ENCODE measurements around a stretch of chr3.

DNA sequence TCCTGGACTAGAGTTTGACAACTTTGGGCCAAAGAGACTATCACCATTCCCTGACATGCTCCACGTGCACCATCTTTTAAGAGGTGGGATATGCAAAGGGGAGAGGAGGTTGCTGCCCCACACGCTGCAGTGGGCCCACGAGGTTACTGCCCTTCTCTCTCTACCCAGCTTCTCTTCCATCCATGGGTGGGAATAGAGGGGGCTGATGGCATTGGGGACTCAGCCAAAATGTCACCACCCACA, 354.0 kb upstream of the PROK2 start:
- PRO-cap: unidirectional peak, minus-strand start at position 173 of the sequence

DNA sequence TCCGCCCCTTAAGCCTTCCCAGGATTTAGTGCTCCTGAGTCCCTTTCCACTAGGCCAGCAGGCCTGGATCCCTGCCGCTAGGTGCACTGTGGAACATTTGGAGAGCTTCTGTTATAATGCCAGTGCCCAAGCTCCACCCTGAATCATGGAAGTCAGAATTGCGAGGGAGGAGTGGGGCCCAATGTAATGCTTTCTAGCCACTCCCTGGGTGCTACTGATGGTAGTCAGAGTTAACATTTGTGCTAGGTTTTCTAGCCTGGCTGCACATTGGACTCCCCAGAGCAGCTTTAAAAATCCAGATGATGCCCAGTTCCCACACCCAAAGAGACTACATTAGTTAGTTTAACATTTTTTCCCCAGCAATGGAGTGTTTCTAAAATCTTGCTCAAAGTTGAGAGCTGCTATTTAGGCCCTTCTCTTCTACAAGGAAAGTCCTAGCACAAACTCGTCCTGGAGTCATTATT, 366.6 kb upstream of the PROK2 start:
- PRO-cap: no peak

GRCh38 chr3:72171546-72171964, 386.6 kb upstream of the PROK2 start:
- PRO-cap: no peak

DNA sequence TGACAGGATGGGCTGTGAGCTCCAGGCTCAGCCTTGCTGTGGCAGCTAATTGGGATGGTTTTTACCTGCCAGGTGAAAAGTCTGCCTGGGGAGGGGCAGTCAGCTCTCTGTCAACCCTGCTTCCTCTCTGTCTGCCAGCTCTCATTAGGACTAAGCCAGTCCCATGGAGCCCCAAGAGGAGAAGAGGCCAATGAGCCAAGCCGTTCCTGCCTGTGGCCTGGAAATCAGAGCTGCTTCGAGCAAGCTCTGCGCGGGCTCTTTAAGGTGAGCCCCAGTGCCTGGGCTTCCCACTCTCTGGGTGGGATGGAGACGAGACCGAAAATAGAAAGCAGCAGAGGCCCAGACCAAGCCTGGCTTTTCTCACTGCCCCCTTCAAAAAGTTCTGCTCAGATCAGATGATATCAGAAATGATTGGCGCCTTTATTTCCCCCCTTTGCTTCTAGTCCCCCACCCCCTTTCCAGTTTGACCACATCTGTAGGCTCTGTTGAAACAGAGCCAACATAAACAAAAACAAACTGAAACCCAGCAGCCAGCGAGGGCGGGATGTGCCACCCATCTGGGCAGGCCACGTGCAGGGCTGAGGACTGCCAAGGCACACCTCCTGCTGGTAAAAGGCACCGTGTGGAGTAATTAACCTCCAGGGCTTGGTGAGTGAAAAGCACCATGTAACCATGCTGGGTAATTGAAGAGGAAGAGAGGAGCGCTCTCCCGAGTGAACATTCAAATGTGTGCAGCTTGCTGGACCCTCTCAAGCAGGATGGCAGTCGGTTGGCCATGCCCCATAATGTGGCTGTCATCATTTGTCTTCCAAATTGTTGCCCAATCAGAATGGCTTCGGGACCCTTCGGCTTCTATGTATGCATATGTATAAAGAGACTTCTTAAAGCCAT, 471.0 kb upstream of the PROK2 start:
- PRO-cap: bidirectional peak, plus-strand start at position 641 of the sequence, minus-strand start at position 461 of the sequence; unidirectional peak, minus-strand start at position 760 of the sequence

DNA sequence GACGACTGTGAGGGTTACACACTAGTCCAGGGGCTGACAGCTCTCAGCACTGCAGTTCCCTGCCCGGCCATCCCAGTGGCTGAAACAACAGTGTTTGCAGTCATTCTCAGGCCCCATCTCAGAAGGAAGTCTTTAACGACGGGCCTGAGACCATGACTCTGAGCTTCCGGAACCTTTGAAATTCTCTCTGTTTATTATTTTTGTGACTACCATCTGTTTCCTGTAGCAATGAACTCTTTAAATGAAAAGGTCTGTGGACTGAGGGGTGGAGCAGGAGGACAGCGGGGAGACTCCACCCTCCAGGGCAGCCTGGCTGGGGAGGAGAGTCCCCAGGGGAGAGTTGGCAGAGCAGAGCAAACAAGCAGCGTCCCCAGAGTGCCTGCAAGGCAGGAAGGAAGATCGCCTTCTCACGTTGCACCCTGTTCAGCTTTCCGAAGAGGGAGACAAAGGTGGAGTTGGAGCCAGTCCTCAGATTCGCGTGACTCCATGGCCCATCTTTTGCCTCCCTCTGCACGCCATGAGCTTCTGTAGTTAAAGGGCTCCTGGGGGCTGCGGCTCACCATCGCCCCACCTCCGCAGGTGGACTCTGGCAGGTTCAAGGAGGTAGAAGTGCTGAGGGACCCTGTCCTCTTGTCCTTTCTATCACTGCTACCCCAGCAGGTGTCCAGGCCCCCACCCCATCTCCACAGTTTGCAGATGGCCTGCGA, 525.7 kb upstream of the PROK2 start:
- PRO-cap: bidirectional peak, plus-strand start at position 373 of the sequence, minus-strand start at position 166 of the sequence

GRCh38 chr3:72405349-72406052, 442.7 kb downstream of the SHQ1 start:
- PRO-cap: no peak

DNA sequence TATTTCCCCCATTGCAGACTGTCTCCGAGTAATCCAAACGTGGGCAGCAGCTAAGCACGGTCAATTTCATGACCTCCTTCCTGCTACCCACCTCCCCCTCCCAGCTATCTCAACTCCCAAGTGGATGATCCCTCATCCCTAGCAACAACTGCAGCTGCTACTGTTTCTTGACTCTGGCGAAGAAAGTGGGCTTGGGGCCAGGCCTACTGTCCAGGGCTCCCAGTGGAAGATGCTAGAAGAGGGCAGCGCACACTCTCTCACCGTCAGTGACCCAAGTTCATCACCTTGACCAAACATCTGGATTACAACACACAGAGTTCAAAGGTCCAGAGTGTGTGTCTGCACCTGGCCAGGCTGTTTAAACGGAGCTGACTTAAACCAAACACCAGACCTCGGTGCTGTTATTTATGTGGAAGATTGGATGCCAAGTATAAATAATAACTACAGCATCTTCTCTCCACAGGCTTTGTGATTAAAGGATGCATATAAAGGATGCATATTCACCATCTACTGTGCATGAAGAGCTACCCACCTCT, 385.6 kb downstream of the SHQ1 start:
- PRO-cap: no peak

DNA sequence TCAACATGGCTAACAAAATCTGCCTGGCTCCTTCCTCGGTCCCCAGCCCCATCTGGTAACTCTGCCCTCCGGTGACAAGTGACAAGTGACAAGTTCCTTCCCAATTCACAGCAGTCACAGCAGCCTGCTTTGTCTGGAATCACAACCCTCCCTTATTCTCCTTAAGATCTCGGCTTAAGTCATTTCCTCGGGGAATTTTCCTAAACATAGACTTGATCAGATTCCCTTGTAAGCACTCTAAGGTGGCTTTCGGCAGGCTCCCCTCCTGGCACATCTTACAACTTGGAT, 126.6 kb downstream of the SHQ1 start:
- PRO-cap: no peak

DNA sequence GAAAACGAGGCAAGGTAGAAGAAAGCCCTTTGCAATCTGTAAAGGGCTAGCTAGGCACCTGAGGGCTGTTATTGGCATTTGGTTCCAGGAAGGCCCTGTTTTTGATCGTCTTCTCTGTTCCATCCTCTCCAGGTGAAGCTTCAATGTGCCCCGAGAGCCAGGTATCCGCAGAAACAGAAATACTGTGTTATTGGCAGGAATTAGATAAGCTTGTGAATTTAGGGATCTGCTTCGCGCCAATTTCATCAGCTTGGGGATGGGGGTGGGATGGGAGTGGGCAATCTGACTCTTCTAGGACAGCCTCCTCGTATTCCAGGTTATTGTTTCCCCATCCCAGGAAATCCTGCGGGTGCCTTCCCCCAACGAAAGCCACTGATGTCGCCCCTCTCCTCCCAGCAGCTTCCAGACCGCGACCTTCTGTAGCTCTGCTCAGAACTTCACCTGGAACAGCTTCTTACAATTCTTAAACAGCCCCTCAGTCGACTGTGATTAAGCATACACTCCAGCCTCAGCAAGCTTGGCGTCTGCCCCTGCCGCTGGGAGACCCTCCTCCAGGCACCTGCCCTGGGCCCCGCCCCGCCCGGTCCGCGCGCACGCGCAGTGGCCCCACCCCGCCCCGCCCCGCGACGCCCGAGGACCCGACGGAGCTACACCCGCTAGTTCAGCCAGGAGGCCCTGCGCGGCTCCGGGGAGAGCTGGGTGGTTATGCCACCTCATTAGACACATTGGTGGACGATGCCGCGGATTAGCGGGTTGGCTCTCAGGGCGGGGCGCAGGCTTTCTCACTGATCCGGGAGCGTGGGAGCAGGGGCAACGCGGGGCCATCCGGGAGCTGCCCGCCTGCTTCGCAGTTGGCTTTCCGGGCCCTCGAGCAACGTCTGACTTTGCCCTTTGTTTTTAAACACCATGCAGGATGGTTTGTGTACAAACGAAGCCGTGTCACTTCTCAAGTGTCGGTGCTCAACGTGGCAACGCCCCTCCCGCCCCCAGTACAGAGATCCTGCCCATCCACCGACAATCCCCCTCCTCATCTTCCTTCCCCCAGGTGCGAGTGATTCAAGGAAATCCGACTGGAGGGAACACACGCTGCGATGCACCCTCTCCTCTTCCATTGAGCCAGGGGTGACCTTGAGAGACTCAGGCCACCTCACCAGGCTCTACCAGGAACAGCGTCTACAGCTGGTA, 109.6 kb downstream of the SHQ1 start:
- PRO-cap: bidirectional peak, plus-strand start at position 624 of the sequence, minus-strand start at position 587 of the sequence

DNA sequence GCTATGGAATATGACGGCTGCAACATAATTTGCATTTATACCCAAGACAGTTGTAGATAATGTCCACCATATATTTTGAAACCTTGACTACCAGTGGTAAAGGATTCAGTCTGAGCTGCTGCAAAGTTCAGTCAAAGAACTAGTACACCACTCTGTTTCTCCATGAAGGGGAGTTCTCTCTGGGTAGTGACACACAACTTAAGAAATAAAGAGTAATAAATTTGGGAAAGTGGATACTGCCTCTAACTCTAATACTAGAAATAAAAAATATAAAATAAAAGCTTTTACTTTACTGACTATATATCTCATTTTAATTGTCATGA, 94.5 kb downstream of the SHQ1 start:
- PRO-cap: no peak

- PRO-cap: no peak
Observed at GRCh38 chr3:72887332-72887805, 477 bp upstream of the GXYLT2 start.

GRCh38 chr3:72967468-72967974, 29.1 kb upstream of the PPP4R2 start:
- PRO-cap: no peak

DNA sequence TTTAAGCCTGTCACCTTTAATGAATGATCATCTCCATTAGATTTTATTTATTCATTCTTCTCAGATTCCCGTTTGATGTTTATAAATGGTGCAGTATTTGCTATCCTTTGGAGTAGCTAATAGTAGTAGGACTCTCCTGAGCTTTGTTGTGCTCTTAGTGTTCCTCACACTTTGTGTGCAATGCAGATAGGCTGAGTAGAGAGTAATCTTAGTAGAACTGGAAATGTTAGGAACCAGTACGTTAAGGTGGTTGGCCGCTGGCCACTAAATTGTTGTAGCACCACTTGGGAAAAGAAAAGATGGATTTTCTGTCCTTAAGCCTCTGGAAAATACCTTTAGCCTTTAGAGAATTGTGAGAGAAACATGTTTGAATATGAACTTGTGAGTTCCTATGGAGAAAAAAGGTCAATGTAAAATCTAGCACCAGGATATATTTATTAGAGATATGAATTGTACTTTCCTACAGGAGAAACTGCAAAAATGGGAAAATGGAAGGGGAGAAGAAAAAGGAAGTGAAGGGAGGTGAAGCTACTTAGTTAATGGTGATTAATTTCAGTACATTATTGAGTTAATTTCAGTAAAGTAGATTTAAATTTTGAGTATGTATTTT, 19.8 kb upstream of the EBLN2 start:
- PRO-cap: no peak

DNA sequence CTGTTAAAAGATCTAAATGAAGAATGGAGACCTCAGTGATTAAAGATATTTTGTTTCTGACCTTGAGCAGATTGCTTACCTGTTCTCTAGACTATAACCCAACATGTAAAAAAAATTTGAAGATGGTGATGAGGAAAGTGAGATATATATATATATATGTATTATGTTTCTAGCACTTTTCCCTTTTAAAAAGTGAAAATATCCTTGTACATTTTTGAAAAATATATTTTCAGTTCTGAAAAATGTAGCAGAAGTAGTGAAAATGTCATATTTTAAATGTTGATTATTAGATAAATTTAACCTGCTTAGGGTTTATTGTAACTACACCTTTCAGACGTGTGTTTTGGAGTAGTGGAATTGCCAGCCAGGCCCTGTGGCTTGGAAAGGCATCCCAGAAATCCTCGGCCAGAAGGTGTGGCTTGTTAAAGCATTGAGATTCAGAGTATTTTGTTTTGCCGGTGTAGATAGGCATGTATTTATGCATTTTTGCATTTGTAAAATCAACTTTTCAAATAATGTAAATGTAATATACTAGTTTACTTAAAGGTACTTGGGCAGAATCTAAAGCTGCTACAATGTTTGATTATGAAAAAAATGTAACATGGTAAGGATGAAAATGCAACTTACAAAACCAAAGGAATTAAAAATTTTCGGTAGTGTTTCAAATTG, 6.9 kb downstream of the EBLN2 start:
- PRO-cap: no peak

DNA sequence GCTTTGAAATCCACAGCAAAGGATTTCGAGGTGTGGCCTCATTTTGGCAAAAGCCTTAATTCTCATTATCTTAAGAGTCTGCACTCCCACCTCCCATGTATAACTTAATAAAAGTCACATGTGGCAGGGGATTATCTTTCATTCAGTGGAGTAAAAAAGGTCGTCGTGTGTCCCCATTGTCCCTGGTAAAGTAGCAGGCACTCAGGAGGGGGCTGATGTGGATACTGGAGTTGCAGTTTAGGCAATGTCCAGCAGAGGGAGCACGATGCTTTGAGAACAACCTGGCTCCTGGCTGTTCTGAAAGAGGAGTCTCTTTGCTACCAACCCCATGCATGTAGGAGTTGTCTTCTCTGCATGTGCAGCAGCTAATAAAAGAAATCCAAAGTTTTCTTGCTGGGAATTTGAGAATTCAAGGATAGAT, 39.6 kb downstream of the EBLN2 start:
- PRO-cap: no peak

GRCh38 chr3:73383668-73384237, 241.0 kb downstream of the PDZRN3 start:
- PRO-cap: no peak

DNA sequence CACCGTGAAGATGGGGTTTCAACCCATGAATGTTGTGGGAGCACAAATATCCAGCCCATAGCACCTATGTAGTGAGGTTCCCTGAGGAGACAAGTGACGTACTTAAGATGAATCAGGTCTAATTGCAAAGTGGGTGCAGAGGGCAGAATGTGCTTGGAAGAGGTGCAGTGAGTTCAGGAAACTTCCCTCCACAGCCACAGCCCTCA, 106.0 kb downstream of the PDZRN3 start:
- PRO-cap: no peak

GRCh38 chr3:73536881-73537465, 87.8 kb downstream of the PDZRN3 start:
- PRO-cap: no peak

GRCh38 chr3:73572320-73572909, 52.3 kb downstream of the PDZRN3 start:
- PRO-cap: no peak

DNA sequence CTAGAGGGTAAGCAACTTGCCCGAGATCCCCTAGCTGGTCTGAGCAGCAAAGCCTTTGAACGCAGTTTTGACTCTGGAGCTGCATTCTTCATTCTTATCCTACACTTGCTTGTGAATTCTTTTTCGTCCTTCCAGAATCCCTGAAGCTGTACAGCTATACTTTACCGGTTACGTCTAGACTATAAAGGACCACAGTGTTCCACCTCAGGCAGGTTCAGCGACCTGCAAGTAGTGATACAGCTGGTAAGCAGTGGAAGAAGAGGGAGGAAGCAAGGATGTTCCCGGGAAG, 1.1 kb downstream of the PDZRN3 start:
- PRO-cap: no peak